ENCODE measurements around a stretch of chr6.

GRCh38 chr6:85404690-85405149 is 45.2 kb upstream of the NT5E start:
- CAGE, long polyA plus RNA, result no peak
- RRBS, result no CpG with 5 or more reads among the region's 9 CpGs

DNA sequence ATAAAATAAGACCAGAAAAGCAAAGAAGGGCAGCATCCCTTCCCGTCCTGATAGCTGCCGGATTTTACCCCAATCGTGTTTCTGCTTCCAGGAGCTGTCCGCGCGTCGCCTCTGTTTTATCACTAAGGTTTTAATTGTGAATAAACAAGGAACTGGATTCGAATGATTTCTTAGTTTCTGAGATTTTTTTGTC is 708 bp upstream of the NT5E start:
- CAGE, long polyA plus RNA, result no peak
- RRBS, result no CpG with 5 or more reads among the region's 8 CpGs

DNA sequence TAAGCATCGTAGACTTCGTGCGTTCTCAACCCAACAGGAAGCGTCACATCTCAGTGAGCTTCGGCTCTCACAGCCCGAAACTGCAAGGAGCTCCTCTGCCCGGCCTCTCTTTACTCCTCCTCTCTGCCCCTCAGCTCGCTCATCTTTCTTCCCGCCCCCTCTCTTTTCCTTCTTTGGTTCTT is 520 bp upstream of the NT5E start:
- CAGE, long polyA plus RNA, result no peak
- RRBS, result no CpG with 5 or more reads among the region's 9 CpGs

DNA sequence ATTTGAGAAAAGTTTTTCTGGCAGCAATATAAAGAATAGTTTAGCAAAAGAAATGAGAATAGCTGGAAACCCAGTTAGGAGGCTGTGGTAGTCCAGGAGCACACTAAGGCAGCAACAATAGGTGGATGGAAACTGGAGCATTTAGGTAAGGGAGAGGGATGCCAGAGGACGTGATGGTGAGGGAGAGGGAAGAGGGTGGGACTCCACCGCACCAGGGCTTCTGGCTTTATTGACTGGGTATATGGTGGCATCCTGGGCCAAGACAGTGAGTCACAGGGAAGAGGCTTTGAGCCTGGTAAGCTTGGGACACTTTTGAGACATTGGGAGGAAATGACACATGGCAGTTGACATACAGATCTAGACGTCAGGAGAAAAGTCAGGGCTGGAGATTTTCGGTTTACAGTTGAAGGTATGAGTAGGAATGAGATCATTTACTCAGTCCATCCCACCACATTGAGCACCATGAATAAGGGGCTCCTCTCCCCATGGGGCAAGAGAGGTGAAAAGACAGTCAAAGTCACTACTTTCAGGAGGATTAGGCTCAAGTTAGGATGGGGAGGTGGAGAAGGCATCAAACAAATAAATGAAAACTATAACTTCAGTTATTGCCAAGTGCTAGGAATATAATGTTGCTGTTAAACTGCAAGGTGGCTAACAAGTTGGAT is 14.9 kb downstream of the NT5E start:
- CAGE, long polyA plus RNA, result no peak
- RRBS, result no CpG with 5 or more reads among the region's 4 CpGs

- CAGE, long polyA plus RNA, result no peak
- RRBS, result no CpG with 5 or more reads among the region's 4 CpGs
Measured at GRCh38 chr6:85609626-85610879, 16.4 kb upstream of the SNX14 start.

GRCh38 chr6:85636542-85637572 is 5.8 kb downstream of the SYNCRIP start:
- CAGE, long polyA plus RNA, result no peak
- RRBS, result no CpG with 5 or more reads among the region's 7 CpGs

GRCh38 chr6:85640857-85641529 is 1.7 kb downstream of the SYNCRIP start:
- CAGE, long polyA plus RNA, result no peak
- RRBS, result no CpG with 5 or more reads among the region's 3 CpGs

DNA sequence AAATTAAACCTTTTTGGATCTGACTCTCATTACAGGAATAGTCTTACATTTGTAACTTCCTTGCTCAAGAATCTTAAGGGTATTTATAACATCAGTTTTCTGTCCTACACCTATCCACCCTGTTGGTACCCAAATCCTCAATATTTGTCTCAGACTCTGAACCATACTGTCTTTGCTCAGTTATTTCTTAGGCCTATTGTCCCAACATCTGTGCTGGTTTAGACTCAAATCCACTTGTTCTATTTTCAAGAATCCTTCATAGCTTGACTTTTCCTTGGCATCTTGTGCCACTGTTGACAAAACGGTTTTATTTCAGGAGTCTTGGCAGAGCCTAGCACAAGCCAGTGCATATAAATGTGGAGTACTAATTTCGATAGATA is 33.1 kb upstream of the SYNCRIP start:
- CAGE, long polyA plus RNA, result no peak
- RRBS, result no CpG with 5 or more reads among the region's 2 CpGs

- CAGE, long polyA plus RNA, result no peak
- RRBS, result no CpG with 5 or more reads among the region's 6 CpGs
Measured at GRCh38 chr6:85864328-85865045, 221.8 kb upstream of the SYNCRIP start.

DNA sequence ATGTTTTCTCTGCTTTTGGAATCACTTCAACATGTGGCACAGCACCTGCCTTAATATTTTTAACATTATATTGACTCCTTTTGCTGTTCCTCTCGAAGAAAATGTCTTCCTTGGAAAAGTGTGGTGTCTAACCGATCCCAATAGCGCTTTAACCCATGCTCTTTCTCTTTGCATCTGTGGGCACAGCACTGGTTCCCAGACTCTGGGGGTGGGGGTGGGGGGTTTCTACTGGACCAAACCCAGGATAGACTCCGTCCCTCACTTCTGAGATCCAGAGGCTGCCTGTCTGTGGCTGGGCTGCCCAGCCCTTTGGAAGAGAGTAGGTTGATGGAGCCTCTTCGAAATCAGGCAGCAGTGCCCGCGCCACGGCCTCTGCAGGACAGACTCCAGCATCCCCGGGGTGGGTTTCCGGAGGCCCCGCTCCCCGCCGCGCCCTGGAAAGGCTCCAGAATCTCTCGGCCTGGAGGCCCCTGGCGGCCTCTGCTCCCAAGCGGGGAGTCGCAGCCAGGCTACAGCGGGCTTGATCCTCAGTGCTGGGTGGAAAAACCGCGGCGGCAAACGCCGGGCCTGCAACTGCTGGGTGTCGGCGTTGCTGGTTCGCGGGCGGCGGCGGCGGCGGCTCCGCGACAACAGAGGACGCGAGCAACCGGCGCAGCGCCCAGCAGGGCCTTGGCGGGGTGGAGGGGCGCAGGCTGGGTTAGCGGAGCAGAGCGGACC is 3.8 kb upstream of the ZNF292 start:
- CAGE, long polyA plus RNA, result no peak
- RRBS, result 3% methylated on average over 13 of the region's 44 CpGs

GRCh38 chr6:87212988-87213889 is 57.9 kb downstream of the ZNF292 start:
- CAGE, long polyA plus RNA, result no peak
- RRBS, result 100% methylated on average over 1 of the region's 8 CpGs

GRCh38 chr6:87260210-87260794 is 62.1 kb upstream of the SMIM8 start:
- CAGE, long polyA plus RNA, result no peak
- RRBS, result no CpG with 5 or more reads among the region's 9 CpGs

DNA sequence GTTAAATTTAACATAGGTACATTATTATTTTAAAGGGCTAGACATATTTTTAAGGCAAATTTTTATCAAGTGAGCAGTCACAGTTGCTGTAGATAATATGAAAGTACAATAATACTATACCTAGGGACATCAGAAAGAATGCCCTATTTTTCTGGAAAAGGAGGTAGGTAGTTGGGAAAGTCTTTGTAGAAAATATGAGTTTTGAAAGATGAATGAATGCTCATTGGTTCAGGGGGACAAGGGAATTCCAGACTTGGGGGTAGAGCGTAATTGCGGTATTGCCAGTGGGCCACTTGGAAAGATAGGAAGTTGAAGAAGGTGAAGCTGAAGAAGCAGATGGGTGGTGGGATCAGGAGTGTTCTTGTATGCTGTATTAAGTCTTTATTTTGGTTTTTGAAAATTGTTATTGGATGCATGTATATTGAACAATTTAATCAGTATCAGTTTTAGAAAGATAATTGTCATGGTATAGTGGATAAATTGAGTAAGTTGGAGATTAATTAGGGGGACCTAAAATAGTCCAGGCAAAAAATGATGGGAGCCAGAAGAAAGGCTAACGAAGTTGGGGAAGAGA is 57.9 kb upstream of the SMIM8 start:
- CAGE, long polyA plus RNA, result no peak
- RRBS, result no CpG with 5 or more reads among the region's 3 CpGs

DNA sequence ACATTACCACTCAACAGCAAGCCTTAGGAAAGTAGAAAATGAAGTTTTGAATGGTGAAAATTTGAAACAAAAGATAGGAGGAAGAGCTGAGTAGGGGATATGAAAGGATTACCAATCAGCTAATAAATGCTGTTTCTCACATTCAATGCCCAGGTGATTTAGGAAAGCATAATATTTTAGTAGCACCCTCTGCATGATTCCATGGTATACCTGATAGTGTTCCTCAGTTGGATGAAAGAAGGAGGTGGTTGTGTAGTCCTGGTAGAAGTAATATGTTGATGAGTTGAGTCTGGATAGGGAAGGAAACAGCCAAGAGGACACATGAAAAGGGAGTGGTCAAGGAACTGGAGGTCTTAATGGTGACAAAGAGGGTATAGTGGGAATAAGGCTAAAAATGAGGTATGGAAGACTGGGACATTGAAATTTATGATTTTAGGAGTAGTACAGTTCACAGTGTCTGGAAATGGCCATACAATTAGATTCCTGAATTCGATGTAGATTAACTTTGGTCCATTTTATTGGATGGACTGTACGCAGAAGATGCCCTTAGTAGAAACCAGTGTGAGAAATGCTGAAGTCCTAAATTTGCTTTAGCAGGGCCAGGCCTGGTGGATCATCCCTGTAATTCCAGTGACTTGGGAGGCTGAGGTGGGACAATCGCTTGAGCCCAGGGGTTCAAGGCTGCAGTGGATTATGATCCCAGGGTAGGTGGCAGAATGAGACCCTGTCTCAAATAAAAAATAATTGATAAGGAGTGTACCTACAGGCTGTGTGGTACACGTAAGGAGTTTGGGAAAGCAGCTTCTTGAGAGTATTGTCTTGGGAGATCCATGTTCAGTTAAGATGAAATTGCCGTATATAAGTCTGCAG is 49.3 kb upstream of the SMIM8 start:
- CAGE, long polyA plus RNA, result no peak
- RRBS, result no CpG with 5 or more reads among the region's 5 CpGs

GRCh38 chr6:87322724-87323404 is 476 bp downstream of the SMIM8 start:
- CAGE, long polyA plus RNA, result no peak
- RRBS, result 3% methylated on average over 1 of the region's 21 CpGs

DNA sequence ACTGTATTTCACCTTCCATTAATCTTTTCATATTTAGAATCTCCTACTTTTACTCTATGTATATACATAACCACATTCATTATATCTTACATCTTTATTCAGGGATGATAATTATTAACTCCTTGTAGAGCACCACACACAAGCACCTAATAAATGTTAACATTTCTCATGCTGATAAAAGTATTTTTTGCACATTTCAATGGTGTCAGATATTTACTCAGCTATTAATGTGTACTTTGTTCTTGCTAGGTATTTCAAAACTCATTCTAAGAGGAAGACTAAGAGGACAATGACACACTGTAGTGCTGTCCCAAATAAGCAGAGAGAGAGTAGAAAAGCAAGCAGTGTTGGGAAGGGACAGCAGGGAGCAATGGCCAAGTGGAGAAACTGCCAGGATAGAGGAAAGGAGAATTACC is 55.5 kb downstream of the RARS2 start:
- CAGE, long polyA plus RNA, result no peak

GRCh38 chr6:87731682-87732239 is 29.7 kb upstream of the AKIRIN2 start:
- CAGE, long polyA plus RNA, result no peak
- RRBS, result no CpG with 5 or more reads among the region's 5 CpGs

DNA sequence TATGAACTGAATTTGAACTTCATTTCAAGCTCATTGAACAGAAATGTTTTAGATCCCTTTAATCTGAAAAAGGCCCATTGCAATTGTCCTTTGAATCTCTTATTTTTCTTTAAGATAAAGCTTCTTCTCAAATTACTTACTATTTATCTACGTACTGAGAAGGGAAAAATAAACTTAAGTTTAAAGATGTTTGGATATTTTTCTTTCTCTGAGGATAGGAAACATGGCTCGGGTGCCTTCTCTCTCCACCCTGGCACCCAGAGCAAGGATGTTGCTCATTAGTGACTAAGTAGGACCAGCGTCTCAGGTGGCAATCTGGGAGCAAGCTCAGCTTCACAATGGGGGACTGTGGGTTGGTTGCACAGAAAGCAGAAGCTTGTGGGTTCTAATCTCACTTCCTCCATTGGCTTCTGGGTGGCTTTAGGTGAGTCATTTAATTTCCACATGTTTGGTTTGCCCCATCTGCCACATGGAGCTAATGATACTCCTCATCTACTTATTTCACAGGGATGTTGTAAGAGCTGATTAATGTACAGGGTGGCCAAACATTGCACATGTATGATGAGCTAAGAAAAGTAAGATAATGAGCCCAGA is 54.7 kb upstream of the AKIRIN2 start:
- CAGE, long polyA plus RNA, result no peak
- RRBS, result no CpG with 5 or more reads among the region's 3 CpGs

DNA sequence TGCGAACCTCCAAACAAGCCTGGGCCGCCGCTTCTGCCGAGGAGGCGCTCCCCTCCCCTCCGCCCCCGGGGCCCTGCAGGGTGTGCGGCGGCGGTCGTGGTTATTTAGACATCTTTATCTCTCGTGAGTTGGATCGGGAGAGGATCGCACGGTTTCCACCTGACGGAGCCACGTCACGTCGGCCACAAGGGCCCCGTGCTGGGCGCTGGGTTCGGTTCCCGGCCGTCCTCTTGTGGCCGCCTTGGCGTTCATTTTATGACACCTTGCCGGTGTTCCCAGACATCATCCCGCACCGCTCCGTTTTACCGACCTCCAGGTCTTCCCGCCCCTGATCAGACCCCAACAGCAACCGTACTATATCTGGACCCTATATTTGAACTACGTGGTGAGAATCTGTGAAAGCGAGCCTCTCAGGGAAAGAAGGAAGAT is 1.3 kb upstream of the CNR1 start:
- CAGE, long polyA plus RNA, result no peak
- RRBS, result no CpG with 5 or more reads among the region's 35 CpGs

GRCh38 chr6:89070940-89071447 is 9.6 kb upstream of the PNRC1 start:
- CAGE, long polyA plus RNA, result no peak